ENCODE results near the genes CMC2 and C16orf46.

DNA sequence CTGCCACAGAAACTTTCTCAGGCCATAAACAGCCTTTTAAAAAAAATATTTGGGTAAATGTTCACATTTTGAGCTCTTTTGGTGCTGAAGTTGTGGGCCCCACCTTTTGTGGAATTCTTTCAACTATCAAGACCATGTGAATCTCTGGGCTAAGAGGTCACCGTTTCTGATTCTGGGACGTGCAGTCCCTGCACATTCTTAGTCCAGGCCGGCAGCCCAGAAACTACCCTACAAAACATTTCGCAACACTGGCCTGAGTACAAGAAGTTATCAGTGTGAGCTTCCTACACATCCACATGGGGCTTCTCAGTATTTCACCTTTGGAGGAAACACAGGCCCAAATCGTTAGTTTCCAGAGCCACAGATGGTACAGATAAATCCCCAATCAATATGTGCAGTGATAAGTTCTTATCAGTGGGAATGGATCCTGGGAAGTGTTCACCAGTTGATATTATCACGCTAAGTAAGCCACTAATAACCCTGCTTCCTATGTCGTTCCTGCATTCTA, 369.9 kb upstream of the MAF start:
- PRO-cap, result no peak

DNA sequence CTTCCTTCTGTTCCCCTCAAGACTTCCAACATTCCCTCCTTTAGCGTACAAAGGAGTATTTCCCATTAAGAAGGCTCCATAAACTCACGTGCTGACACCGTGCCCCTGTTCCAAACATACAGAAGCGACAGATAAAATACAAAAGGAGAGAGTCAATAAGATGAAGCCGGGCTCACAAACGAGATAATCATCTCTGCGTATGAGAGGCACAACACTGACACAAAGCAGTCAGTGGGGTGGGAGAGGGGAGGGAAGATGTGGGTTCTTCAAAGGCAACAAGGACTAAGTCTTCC, 115.7 kb downstream of the DYNLRB2 start:
- PRO-cap, result no peak

GRCh38 chr16:80803426-80804487, 641 bp downstream of the CDYL2 start:
- PRO-cap, result unidirectional peak, plus-strand start at chr16:80803916

DNA sequence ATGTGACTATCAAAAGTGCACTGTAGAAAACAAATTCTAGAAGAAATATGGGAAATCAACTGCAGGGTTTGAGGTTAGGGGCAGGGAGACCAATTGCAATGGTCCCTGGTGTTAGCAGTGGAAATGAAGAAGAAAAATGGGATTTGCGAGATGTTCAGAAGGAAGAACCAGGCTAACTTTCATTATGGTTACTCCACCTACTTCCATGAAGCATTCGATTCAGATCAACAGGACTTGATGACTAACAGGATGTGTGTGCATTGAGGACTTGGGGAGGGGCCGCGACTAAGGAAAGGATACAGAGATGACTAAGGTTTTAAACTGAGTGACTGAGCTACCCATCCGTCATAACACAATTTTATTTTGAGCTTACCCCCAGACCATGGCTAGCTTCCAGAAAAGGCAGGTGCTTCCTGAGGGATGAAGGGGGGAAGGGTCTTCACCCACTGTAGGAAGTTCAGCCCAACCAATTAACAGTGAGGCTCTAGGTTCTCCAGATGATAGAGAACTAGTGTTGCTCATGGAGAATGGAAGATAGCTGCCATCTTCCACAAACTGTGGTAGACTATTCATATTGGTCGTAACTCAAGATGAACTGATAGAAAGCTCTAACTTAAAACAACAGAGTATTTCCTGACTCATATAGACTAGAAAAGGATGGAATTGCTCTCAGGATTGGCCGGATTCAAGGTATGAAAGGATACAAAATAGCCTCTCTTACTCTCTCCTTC, 2.6 kb upstream of the CDYL2 start:
- PRO-cap, result no peak

GRCh38 chr16:80981056-80981595, 25.6 kb downstream of the CMC2 start:
- PRO-cap, result no peak

DNA sequence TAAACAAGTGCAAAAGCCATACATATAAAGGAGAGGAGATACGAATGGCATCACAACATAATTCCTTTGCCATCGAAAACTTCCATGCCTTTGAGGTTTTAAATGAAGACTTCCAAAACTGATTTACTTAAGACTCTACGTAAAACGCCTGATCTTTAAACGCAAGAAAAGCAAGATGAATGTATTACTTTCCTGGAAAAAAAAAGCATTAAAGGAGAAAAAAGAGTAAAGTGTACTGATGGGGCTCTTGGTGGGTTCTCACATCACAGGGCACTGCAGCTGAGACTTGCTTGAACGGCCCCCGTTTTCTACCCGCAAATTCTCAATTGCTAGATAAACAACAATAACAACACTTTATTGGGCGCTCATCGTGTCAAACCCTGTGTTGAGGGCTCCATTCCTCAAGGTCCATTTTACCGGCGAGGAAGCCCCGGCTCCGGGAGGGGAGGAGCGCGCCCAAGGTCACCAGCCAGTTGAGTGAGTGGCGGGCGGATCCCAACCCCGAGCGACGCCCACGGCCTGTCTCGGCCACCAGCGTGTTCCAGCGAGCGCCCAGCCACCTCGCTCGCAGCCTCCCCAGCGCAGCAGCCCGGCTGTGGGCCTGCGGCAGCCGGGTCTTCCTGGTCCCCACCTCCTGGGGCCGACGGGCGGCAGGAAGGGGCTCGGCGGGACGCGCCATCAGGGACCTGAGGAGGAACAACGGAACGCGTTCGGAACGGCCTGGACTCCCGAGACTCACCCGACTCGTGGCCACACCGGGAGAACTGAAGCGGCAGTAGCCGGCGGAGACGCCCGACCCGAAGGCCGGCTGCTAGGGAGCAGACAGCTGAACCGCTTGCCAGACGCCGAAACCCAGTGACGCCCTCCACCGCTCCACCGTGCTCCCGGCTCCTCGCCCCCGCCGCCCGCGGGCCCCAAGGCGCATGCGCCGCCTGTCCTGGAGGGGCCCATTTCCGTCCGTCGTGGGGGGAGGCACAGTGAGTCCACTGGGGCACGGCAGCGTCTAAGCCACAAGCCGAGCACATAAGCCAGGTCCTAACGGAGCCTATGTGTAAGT, at the start of gene CMC2:
Gene CMC2 (minus strand): TSS at position 891 of the 1,057 bp plus-strand sequence.
- PRO-cap, result bidirectional peak, plus-strand start at position 537 of the sequence, minus-strand start at position 415 of the sequence; bidirectional peak, plus-strand start outside the sequence, minus-strand start at position 854 of the sequence

DNA sequence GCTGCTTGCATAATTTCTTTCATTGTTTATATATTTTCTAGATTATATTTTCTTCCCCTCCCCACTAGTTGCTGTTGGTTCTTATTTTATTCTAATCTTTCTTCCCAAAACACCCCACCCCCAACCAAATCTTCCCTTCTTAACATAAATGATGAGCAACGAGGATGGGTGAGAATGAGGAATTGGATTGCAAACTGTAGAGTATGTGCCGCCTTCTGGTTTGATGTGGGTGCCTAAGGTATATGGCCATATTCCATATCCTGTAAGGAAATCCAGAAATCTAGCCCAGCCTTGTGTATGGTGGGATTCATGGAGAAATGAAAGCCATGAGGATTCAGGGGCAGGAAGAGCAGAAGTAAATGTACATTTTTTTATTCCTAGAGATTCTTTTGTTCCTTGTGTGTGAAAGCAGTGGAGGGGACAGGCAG, 3.7 kb downstream of the ATMIN start:
- PRO-cap, result no peak

- PRO-cap, result bidirectional peak, plus-strand start at chr16:81076822, minus-strand start at chr16:81076680; bidirectional peak, plus-strand start at chr16:81077046, minus-strand start at chr16:81076905; bidirectional peak, plus-strand start at chr16:81077312, minus-strand start at chr16:81077176
Measured at GRCh38 chr16:81076546-81077411, at the start of gene C16orf46. Gene C16orf46, minus strand, starts transcription at chr16:81077238.

GRCh38 chr16:81266099-81266638, 27.7 kb downstream of the BCO1 start:
- PRO-cap, result no peak

DNA sequence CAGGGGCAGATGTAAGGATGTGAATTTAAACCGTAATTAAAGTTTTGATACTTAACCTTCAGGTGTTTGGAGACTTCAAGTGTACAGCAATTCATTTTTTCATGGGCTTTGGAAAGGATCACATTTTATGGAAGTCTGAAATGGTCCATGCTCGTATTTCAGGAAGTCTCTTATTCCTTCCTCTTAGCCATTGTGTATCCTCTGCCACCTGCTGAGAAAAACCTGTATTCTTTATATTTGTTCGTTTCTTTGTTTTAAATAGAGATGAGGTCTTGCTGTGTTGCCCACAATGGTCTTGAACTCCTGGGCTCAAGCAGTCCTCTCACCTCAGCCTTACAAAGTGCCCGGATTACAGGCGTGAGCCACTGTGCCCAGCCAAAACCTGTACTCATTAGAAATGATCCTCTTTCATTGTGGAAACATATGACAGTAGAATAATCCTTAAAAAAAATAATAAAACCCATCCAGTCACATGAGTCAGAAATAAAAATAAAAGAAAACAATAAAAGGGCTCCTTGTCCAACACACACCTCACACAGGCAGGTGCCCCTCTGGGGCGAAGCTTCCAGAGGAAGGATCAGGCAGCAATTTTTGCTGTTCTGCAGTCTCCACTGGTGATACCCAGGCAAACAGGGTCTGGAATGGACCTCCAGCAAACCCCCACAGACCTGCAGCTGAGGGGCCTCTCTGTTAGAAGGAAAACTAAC, 25.3 kb downstream of the GAN start:
- PRO-cap, result no peak

GRCh38 chr16:81452958-81453460, 8.4 kb downstream of the CMIP start:
- PRO-cap, result no peak

- PRO-cap, result no peak
Measured at GRCh38 chr16:81473436-81474087, 29.0 kb downstream of the CMIP start.

DNA sequence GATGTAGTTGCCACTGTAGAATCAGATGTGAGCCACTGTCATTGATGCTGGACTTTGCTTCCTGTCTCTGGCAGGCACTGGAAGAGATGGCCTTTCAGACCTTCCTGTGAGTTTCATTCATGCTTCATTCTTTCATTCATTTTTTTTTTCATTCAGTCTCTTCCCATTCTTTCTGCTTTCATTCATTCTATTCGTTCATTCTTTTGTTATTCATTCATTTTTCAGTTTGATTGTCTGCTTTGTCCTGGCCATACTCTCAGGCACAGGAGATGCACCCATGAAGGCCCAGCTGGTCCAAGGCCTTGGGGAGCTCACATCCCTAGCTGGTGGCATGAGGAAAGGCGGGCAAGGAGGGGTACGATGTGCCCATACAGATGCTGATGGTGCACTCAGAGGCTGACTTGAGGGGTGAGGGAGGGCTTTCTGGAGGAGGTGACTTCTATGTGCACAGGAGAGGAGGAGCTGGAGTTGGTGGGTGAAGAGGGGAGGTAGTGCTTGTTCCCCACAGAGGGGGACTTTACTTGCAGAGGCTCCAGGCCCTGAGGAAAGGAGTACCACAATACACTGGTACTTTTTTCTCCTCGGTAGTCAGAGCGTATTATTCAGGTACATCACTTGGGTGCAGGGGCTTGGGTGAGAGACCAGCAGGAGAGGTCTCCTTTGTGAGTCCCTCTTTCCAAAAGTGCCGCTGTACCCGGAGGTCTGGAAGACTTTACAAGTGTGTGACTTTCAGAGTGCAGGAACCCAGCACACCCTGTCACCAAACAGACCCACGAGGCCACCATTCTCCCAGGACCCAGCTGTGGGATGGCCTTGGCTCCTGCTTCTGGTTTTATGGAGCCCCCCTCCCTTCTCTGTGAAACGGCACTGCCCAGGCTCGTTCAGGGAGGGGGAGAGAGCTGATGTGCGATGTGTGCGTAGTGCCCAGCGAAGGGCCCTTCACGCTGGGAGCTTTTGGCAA, 44.5 kb downstream of the CMIP start:
- PRO-cap, result no peak

DNA sequence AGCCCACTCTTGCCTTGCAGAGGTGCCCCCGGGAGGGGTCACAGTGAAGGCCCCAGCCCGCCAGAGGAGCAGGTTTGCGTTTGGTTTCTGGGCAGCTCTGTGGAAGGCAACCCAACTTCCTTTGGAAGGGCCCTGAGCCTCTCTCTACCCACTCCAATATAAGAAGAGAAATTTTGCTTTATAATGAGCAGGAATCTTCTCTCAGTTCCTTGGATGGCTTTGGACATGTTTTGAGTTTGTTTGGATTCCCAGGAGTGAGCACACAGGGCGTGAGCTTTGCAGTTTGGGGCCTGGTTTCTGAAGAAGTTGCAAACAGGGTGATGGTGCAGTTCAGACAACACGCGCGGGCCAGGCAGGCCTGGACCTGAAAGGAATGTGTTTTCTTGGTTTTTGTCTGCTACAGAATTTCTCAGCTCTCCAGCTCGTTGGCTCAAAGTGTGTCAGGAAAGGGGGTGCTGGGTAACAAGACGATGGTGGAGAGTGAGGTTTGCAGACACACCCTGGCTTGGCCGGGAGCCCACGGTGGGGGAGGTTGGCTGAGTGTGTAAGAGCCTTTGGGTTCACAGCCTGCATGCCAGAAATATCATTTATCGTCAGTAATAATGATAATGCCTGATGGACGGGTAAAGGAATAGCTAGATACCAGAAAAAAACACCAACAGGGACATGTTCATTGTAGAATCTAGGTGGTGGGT, 82.3 kb downstream of the CMIP start:
- PRO-cap, result no peak

DNA sequence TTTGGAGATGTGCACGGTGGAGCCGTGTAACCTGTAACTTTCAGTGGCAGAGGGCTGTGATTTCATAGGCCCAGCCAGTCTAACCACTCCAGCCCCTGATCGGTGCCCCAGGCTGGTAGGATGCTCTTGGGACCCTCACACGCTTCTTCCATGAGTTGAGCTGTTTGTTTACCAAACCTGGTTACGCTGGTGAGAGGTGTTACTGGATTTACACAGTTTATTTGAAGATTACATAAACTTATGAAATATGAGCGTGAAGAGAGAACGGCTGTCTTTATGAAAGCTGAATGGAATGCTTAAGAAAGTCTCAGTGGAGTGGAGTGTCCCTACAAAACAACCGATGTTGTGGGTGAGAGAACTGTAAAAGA, 96.7 kb downstream of the CMIP start:
- PRO-cap, result no peak

DNA sequence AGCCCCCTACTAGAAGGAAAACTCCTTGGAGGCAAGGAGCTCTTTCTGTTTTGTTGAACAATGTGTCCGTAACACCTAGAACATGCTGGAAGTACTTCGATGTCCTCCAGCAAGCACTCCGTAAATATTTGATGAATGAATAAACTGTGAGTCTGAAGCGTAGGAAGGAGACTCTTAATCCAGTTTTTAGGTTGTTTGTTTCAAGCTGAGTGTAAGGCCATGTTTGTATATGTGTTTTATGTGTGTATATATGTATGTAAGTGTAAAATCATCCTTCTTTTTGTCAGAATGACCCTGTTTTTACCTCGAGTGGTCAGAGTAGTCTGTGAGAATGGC, 139.6 kb downstream of the CMIP start:
- PRO-cap, result no peak

DNA sequence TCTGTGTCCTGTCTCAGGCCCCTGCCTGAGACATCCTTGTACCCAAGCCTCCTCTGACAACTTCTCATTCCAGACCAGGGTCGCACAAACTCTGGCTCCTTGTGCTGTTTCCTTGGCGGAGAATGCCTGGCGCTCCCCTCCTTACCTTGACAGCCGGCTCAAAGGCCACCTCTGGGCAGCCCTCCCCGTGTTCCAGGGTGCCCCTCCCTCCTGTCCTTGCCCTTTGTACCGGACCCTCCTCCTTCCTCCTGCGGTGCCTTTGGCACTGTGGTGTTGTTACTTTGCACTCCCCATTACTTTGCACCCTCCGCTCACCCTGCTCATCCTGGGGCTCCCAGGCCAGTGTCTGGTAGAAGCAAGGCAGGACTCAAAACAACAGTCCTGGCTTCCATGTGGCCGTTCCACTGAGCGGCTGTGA, 147.7 kb downstream of the CMIP start:
- PRO-cap, result bidirectional peak, plus-strand start at position 286 of the sequence, minus-strand start at position 160 of the sequence

DNA sequence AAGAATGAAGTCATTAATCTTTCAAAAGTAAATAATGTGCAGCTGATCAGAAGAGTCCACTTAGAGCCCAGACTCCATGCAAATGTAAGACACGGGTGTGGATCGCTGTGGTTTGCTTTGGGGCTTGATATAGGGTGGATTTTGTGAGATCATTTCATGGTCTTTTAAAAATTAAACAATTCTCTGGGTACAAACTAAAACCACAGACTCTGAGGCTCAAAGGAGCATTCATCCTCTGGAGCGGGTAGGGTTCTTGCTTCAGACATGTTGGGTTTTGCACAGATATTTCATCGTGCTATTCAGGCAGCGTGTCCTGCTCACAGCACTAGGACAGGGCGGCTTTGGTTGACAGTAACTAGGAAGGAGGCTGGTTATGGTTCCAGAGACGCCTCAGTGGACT, 129.4 kb upstream of the PLCG2 start:
- PRO-cap, result no peak

DNA sequence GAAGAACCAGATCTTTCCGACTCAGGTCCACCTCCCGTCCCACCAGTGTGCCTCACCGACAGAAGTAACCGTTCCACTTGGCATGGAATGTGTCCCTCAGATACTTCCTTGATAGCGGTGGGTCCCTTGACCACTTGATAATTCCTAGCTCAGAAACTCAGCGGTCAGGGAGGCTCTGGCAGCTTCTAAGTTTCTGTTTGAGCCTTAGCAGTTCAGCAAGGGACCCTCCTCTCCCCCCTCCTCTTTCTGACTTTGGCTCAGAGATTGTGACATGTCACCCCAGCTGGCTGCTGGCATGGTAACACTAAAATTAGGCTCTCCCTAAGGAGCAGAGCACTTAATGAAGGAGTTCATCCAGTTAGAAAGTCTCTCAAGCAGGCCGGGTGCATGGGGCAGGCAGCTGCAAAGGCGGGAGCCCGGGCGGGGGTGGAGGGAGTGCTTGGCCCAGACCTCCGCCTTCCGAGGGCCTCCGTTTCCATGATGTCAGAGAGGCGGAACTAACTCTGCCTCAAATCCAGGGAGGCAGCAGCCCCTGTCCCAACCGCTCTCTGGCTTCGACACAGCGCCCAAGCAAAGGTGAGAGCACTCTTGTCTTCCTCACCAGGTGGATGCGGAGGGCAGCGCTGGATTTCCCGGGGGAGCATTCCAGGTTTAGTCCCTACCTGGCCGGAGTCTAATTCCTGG, 128.1 kb upstream of the PLCG2 start:
- PRO-cap, result bidirectional peak, plus-strand start at position 540 of the sequence, minus-strand start at position 372 of the sequence

DNA sequence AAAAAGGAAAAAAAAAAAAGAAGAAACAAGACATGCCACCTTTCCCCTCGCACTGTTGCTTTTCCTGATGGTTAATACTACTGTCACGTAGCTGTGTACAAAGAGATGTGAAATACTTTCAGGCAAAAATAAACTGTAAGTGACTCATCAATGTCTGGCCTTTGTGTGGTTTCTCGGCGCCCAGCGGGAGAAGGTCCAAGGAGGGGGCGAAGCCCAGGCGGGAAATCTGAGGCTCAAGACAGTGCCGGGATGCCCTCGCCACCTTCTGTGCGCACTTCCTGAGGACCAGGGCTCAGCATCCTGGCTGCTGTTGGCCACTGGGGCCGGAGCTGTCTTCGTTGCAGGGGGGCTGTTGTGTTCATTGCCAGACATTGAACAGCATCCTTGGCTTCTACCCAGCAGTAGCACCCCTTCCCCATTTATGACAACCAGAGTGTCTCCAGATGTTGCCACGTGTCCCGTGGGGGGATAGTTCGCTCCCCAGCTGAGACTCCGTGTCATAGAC, 67.4 kb upstream of the PLCG2 start:
- PRO-cap, result no peak